ENCODE measurements around the genes OCIAD2 and LRRC66.

GRCh38 chr4:43660127-43660441 is 767.6 kb downstream of the GRXCR1 start:
- RRBS: no CpG with 5 or more reads among the region's 1 CpG

GRCh38 chr4:45119997-45120706 is 393.8 kb upstream of the GNPDA2 start:
- RRBS: no CpG with 5 or more reads among the region's 5 CpGs

- RRBS: no CpG with 5 or more reads among the region's 14 CpGs
Measured at GRCh38 chr4:46992307-46992877, 989 bp downstream of the GABRA4 start.

- RRBS: no CpG with 5 or more reads among the region's 16 CpGs
Measured at GRCh38 chr4:46992923-46993286, 476 bp downstream of the GABRA4 start.

- RRBS: no CpG with 5 or more reads among the region's 7 CpGs
Measured at GRCh38 chr4:47703948-47704402, 133.9 kb downstream of the CORIN start.

DNA sequence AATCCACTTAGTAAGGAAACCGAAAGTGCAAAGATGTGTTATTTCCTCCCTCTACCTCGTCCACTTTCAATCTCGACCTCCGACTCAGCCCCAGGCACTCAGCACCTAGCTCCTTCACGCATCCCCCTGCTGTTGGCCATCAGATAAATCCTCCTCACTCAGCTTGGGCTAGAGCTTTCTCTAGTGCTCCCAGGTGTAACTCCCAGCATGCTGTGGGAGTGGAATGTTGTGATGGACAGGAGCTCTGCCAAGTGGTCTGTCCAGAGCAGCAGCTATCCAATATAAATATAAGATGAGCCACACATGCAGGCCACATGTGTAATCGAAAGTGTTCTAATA is 26.8 kb upstream of the TEC start:
- RRBS: no CpG with 5 or more reads among the region's 6 CpGs

DNA sequence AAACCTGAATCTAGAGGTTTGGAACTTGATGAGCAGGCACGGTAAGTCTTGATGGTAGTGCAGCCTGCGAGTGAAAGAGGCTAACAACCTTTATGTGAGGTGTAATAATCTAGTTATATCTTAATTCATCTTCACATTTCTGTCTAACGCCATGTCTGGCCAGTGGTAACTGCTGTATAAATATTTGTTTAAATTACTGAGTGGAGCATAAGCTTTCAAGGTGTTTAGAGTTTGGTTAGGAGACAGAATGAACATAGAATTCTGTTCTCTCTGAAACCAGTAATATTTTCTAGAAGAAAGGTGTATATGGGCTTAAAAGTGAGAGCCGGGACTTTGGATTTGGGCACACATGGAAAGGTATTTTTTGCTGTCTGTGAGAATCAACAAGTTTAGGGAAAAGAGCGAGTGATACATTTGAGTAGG is 10.2 kb downstream of the SLAIN2 start:
- RRBS: no CpG with 5 or more reads among the region's 5 CpGs

- RRBS: no CpG with 5 or more reads among the region's 5 CpGs
Measured at GRCh38 chr4:48653629-48654064, 126.4 kb downstream of the FRYL start.

- RRBS: 1% methylated on average over 56 of the region's 111 CpGs
Measured at GRCh38 chr4:48778854-48779977, 863 bp downstream of the FRYL start.

DNA sequence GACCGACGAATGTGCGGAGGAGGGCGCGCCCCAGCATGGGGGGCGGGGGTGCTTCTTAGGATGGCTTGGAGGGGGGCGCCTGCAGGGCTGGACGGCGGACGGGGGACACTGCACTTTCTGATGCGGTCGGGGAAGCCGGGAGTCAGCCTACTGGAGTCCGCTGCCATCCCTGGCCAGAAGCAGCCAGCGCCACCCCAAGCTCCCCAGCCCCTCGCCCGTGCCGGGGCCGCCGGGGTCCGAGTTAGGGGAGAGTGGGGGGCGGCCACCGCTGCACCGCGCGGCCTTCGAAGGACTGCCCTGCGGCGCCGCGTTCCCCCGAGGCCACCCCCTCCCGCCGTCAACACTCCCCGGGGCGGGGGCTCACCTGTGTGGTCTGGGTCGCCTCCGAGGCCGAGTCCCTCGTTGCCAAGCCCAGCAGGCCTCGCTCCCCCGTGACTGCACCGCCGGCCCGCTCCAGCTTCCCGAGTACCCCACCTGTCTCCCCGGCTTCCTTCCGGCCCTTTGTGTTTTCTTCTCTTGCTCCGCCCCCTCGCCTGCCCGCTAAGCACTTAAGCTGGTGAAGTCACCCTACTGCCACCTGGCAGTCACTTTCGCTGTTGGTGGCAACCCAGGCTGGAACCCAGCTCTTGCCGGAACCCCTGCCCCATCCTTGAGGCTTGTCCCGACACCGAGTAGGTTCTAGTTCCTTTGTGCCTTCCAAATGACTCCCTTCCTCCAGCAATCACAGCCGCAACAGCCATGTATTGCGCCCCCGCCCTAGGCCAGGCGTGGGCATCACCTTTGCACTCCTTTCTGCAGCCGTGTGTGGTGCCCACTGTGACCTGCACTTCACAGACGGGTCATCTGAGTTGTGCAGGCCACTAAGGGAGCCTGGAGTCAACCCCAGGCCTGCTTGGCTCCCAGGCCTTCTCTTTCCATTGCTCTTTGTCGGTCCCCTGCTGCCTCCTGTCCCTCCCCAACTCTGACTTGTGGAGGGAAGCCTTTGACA is at the start of gene OCIAD2:
TSS of gene OCIAD2 (minus strand) at position 481 of the 988 bp plus-strand sequence.
- RRBS: 4% methylated on average over 13 of the region's 62 CpGs

- RRBS: no CpG with 5 or more reads among the region's 4 CpGs
Measured at GRCh38 chr4:49030573-49031936, 45.0 kb downstream of the CWH43 start.

GRCh38 chr4:49314966-49315399 is 328.9 kb downstream of the CWH43 start:
- RRBS: no CpG with 5 or more reads among the region's 21 CpGs

DNA sequence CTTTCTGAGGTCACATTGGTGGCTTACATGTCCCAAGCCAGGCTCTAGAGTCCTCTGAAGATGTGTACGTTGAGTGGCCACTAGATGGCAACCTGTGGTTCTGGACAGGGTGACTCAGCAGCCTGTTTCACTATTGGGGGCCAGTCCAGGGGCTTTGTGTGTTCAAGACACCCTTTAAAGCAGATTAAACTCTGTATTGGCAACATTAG is 52.9 kb downstream of the DCUN1D4 start:
- RRBS: no CpG with 5 or more reads among the region's 1 CpG

GRCh38 chr4:52020296-52020705 is at the start of gene LRRC66:
TSS of gene LRRC66 (minus strand) at chr4:52020363.
- RRBS: no CpG with 5 or more reads among the region's 5 CpGs

DNA sequence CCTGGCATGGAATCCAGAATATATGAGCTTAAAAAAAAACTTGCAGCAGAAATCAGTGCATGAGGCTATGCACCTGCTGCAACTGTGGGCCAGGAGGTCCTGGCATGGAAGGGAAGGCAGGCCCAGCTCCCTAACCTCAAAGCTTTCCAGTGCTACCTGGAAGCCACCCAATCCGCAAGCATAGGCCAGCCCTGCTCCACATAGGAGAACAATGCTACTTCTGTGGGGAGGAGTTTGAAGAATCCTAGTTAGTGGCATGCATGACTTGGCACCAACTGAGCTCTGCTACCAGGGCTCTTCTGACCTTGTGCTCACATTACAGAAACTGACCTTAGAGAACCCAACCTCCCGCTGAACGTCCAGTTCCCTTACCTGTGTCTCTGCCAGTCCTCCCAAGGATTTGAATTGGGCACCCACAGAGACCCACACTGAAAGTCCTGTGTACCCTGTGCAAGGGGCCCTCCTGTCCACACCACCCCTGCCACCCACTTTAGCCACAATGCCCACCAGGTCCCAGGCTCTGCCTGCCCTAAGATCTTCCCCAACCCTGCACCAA is 58.8 kb downstream of the USP46 start:
- RRBS: no CpG with 5 or more reads among the region's 3 CpGs

GRCh38 chr4:52652061-52652553 is 7.0 kb downstream of the USP46 start:
- RRBS: no CpG with 5 or more reads among the region's 2 CpGs

DNA sequence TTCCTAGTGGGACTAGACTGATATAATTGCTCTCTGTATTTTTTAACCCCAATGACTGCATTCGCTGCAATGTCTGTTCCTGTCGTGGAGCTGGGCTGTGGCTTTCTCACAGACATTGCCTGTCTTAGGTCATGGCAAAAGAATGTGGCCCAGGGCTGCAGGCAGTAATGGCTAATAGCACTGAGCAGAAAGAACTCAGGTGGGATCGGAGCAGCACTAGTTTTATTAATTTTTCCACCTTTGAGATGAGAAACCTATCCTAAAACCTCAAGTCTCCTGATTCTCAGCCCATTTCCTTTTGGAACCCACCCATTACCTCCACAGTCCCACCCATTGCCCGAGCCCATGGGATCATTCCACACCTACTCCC is 23.8 kb upstream of the RASL11B start:
- RRBS: no CpG with 5 or more reads among the region's 4 CpGs

DNA sequence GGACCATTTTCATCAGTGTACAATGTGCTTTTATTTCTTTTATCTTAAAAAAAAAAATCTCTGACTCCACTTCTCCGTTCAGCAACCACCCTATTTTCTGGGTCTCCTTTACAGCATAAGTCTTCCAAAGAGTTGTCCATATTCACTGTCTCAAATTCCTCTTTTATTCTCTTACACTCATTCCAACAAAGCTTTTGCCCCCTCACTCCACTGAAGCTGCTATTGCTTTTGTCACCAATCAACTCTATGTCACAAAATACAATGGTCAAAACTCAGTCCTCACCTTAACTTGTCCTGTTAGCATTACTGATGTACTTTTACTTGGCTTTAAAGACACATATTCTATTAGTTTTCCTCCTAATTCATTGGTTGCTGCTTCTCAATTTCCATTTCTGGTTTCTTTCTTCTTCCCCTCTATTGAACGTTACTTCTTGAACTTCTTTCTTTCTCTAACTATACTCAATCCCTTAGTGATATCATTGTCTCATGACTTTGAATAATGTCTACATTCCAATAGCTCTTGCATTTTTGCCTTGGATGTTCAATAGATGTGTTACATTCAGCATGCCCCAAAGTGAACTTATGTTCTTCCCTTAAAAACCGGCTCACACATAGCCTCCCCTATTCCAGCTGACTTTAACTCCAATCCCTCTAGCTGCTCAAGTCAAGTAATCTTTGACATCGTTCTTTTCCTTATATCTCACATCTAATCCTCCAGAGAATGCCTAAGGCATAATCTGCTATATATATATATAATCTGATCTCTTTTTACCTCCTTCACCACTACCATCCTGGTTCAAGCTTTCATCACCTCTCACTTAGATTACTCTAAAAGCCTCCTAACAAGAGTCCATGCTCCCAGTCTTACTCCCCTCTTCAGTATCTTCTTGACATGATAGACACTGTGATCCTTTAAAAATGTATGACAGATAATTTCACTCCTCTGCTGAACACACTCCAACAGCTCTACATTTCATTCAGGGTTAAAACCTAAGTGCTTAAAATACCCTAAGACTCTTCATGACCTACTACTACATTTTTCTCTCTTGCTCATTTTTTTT is 232.9 kb downstream of the RASL11B start:
- RRBS: no CpG with 5 or more reads among the region's 4 CpGs

- RRBS: no CpG with 5 or more reads among the region's 5 CpGs
Measured at GRCh38 chr4:53389752-53390122, 12.3 kb downstream of the FIP1L1 start.

DNA sequence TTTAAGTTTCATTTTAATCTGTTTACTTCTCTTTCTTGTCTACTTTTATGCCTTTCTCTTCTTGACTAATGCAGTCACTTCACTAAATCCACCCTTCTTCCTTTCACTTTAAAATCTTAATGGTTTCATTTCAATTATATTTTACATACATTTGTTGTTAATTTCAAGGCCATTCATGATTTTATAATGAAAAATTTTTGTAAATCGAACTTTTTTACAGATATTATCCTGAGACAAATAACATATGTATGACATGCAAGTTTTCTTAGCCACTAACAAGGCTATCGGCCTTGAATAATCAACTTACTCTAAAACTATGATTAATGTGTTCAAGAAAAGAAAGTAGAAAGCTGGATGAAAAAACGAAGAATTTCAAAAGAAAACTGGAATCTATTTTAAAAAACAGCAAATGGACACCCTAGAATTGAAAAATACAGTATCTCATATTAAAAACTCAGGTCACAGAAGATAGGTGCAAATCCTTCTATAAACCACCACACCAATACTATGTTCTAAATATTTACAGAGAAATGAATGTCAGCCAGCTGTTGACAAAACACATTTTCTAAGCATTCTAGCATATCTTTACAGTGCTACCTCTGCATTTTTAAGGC is 37.6 kb downstream of the CHIC2 start:
- RRBS: no CpG with 5 or more reads among the region's 3 CpGs

Measured in AG09319 (cell line).